Pulmonary artery (tissue), 1 donor: Measurements from ENCODE around the genes OR10AD1, C12orf54 and PRPH.

- PRO-cap = no peak
Measured at GRCh38 chr12:48184281-48184566, 780 bp downstream of the CCDC184 start.

- PRO-cap = no peak
Measured at GRCh38 chr12:48203275-48203587, at the start of gene OR10AD1. Gene OR10AD1 (minus strand): TSS chr12:48203292.

DNA sequence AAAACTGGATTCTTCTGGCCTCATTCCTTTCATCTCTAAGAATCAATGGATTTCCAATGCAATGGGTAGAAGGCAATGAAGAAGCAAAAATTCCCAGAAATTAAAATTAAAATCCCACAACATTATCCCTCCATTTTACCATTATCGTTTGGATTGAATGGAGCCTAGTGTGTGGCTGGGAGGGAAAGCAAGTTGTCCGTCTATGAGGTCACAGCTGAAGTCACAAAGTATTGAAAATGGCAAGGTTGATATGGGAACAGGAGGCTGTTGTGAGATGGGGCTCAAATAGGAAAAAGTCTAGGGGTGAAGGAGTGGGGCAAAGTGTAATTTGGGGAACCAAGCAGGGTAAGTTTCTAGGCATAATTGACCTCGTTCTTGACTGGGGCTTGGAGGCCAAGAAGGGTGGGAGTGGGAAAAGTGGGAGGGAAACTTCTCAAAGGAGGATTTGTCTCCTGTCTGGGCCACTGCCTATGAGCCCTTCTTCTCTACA, at the start of gene C12orf54:
Gene C12orf54 (plus strand): TSS at position 267 of the 490 bp plus-strand sequence.
- PRO-cap = no peak

GRCh38 chr12:48685100-48685452, 3.0 kb upstream of the KANSL2 start:
- PRO-cap = no peak

DNA sequence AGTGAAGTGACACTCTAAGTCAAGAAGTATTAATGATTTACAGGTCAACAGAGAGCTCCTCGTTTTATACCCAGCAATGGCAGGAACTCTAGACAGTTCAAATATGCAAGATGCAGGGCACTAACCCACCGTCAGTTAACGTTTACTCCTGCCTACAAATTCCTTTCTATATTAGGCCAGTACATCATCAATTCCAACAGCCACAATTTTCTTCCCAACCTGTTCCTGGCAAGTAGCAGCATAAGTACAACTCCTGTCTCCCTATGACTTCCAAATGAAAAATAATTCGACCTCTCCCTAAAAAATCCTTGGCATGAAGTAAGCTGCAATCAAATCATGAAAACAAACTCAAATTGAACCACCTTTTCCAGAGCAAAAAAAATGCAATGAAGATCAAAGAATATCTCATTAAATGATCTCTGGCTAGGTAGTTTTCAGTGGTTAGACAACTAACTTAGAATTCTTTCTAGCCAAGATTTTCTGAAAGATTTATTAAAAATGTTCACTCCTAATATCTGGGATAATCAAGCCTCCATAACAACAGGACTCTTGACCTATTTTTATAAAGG, 9.1 kb upstream of the KANSL2 start:
- PRO-cap = no peak

DNA sequence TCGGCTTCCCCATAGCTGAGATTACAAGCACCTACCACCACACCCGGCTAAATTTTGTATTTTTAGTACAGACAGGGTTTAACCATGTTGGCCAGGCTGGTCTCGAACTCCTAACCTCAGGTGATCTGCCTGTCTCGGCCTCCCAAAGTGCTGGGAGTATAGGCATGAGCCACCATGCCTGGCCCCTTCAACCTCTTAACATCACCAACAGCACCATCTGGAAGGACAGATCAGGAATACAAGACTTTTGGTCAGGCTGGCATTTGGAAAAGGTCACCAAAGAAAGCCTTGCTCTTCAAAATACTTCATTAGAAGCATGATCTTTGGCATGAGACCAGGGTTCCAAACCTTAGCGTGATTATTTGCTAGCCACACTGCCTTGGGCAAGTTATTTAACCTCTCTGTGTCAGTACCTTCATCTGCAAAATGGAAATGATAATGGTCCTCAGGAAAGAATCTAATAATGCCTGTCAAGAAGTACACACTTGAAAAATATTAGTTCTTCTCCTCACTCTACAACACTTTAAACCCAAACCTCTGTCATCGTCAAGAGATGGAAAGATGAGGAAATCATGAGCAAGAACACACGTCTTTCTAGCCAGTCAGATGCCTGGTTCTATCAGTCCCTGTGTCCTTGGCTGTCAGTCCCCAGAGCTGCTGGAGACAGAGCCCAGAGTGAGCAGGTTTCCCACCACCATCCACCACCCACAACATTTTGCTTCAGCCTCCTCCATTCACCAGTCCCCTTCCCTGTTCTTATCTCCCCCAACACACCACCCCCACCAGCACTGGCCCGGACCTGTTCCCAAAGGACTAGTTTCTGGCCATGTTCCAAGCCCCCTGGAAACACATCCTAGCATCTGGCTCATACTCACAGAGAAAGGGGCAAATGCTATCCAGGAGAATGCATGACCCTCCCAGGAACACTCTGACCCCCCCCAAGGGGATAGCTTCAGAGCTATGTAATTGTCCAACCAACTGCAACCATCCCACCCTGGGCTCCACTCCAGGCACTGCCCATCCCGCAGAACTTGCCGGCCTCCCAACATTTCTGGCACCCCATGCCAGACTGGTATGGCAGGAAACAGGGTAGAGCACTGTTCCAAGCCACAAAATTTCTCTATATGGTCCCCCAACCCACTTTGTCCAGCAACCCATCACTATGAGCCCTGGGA, 2.0 kb downstream of the ADCY6 start:
- PRO-cap = unidirectional peak, plus-strand start at position 651 of the sequence

DNA sequence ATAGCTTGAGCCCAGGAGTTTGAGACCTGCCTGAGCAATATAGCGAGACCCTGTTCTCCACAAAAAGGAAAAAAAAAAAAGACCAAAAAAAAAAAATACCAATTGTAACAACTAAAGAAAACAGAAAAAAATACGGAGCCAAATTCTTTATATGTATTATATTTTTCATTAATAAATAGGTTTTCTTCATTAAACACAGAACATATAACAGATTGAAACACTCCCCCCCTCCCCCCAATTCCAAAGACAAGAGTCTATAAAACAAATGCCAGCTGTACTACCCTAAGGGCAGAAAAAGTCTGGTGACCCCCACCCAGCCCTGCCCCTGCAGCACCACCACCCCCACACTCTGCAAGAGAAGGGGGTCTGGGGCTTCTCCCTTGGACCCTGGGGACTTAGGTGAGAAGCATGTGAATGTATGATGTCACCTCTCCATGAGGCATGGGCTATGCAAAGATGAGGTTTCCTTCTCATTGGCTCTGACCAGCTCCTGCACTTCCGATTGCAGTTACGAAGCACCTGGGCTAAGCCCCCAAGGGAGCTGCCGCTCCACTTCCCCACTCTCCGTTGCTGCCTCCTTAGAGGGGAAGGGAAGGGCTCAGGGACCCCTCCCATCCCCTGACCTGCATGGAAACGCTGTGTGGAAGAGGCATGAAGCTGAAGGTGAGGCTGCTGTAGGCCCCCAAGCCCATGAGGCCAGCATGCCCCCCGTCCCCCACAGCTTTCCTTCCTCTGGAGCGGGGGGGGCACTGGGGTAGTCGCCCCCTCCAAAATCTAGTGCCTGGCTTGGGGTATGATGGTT, 5.2 kb upstream of the DDX23 start:
- PRO-cap = no peak

DNA sequence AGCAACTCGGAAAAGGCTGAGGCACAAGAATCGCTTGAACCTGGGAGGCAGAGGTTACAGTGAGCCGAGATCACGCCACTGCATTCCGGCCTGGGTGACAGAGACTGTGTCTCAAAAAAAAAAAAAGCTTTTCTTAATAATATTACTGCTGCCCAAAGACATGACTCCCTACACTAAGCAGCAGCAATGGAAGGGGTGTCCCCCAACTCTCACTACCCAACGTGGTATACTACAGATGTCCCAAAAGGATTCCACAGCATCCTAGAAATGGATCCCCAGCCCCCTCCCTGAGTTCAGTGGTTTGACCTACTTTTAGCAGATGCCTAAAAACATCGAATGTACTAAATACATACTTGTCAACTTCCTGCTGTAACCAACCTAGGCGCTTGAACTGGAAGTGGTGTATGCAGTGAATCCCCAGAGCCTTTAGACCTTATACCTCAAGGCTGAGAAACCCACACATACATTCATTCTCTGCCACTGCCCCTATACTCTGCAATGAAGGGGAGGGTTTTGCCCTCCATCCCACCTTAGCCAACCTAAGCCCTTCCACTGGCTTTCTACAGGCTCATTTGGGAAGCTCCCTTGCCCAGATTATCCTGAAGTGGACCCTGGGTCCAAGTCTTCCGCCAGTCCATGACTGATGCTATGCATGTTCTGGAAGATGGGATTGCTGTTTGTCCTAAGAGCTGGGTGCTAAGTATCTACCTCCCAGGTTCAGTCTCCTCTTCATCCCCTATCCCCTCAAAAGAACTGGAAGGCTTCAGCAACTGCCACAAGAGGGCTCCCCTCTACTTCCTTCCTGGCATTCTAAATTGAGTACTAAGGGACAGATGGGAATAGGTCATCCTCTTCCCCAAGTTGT, 8.7 kb upstream of the FKBP11 start:
- PRO-cap = no peak

DNA sequence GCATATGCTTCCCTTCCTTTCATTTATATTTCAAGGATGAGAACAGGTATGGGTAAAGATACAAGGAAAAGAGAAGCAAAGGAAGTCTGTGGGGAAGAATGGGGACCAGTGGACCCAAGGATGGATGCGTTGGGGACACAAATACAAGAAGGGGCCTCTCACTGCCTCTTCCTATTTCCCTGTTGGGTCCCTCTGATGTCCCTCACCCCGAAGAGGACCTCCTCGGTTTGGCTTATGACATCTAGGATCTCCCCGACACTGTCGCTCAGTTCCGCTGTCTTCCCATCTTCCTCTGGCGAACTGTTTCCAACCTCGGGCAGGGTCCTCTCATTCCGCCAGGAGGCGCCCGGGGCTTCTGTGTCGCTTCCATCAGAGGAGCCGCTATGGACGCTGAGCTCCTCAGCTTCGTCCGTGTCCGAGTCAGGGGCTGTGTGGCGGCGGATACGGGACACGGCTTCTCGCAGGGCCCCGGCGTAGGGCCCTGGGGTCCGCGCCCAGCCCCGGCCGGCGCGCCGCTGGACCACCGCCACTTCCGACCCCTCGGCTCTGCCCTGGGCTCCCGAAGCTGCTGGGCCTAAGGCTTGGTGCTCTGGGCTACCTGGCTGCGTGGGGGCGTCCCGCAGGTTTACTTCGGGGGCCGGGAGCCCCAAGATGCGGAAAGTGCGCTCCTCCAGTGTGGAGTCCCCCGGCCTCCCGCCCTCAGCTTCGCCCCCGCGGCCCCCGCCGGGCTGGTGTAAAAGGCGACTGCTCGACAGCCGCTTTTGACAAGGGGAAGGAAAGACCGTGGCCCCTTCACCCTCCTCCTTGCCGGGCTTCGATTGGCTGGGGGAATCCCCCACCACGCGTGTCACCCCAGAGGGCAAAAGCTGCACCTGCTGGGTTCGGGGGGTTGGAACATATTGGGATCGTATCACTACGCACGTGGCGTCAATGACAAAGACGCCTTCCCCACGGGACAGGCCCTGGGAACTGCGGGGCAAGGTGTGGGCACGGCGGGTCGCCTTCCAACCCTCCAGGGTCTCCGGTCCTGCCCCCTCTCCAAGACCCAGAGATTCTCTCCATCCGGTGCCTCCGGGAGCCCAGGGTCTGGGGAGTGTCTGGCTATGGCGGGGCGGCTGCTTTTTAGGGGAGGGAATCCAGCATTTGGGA, 2.2 kb downstream of the DDN start:
- PRO-cap = no peak

DNA sequence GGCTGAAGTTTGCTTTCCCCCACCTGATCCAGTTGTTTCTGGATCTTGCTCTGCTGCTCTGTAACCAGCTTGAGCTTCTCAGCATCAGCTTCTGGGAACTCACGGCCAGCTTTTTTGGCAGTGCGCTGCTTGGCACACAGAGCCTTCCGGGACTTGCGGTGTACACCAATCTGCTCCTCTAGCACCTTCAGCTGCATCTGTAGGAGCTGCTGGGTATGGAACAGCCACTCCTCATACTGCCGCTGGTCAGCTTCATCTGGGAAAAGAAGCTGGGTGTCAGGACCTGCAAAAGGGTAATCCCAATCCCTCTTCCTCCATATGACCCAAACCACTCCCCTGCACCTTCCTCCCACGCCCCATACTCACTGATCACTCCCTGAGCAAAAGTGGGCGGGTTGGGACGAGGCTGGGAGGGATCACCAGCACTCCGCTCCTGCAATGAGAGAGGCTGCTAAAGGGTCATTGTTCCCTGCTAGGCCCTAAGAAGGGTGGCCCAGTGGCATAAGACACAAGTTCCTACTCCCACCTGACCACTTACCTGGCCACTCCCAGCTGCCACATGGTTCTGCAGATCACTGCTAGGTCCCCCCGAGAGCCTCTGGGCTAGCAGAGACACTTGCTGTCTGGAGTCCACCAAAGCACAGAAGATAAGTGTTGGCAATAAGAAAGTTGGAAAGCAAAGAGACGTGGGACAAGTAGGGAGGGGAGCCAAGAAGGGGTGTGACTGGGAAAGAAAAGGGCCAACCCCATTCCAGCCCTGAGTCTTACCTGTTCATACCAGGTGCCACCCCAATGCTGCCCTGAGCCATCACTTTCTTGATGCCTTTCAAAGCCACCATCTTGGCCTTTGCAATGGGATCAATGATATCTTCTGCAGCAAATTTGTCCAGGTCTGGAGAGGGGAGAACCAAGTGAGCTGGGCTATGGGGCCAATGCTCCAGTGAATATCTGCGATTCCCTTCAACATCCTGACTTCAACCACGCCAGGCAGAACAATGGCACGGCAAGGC, 15.8 kb upstream of the PRKAG1 start:
- PRO-cap = no peak

DNA sequence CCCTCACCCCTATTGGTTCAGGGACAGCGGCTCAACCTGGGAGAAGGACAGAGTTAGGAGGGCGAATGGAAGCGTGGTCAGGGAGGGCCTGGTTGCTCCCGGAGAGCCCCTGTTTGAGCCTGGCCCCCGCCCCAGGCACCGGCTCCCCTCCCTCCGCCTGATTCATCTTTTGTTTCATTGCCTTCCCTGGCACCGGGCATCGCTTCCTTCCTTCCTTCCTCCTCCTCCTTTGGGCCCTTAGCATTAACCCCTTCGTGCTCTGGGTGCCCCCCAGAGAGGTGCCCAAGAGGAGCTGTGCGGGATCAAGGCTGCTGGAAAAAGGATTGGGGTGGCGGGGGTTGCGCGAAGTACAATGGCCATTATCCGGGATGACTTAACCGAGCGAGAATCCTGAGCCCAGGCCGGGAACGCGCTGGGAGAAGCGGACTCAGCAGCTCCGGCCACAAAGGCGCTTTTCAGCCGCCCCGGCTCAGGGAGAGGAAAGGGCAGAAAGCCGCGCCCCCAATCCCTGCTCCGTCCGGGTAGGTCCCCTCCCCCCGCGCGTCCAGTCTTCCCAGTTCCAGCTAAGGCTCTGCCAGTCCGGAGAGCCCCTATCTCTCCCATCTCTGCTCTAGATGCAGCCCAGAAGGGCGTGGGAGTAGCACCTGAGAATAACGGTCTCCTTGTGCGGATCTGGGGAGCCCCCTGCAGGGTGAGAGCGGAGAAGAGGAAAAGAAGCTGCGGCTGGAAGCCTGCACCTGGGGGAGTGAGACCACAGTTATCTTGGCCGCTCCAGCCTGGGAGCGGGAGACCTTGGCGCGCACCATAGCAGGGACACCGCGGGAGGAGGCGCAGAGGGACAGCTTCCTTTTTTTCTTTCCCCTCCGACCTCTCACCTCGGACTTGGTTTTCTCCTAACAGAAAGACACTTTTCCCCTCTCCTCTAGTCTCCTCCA, 2.7 kb downstream of the DHH start:
- PRO-cap = no peak

DNA sequence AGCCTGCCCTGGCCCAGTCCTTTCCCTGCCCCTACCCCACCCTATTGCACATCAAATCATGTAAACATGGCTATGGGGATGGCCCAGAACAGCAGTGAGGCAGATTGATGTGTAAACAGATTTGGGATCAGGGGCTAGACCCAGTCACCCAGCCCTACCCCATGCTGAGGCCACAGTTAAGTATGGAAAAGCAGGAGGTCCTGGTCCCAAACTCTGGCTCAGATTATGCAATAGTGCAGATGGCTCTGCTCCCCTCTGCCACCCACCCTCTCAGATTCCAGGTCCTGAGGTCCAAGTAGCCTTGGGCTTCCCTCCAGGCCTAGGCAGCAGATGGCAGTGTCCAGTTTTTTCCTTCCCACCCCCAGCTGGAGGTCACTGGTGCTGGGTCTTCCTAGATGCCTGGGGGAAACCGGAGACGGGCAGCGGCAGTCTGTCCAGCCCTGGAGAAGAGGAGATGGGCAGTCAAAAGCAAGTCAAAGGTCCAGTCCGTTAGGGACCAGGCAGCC, 2.8 kb upstream of the DHH start:
- PRO-cap = no peak

- PRO-cap = no peak
Measured at GRCh38 chr12:49128438-49129226, 2.6 kb downstream of the TUBA1B start.

DNA sequence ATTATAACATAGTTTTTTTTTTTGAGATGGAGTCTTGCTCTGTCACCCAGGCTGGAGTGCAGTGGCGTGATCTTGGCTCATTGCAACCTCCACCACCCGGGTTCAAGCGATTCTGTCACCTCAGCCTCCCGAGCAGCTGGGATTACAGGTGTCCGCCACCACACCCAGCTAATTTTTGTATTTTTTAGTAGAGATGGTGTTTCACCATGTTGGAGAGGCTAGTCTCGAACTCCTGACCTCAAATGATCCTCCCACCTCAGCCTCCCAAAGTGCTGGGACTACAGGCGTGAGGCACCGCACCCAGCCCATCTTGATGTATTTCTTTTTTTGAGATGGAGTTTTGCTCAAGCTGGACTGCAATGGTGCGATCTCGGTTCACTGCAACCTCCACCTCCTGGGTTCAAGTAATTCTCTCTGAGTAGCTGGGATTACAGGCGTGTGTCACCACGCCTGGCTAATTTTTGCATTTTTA, 5.8 kb downstream of the TUBA1A start:
- PRO-cap = no peak

GRCh38 chr12:49183553-49184054, 5.3 kb downstream of the TUBA1A start:
- PRO-cap = no peak

GRCh38 chr12:49233642-49234399, 31.1 kb upstream of the TUBA1C start:
- PRO-cap = no peak

GRCh38 chr12:49255923-49256654, 8.8 kb upstream of the TUBA1C start:
- PRO-cap = no peak

- PRO-cap = no peak
Measured at GRCh38 chr12:49294777-49295434, at the start of gene PRPH. Gene PRPH (plus strand): TSS chr12:49295147.

DNA sequence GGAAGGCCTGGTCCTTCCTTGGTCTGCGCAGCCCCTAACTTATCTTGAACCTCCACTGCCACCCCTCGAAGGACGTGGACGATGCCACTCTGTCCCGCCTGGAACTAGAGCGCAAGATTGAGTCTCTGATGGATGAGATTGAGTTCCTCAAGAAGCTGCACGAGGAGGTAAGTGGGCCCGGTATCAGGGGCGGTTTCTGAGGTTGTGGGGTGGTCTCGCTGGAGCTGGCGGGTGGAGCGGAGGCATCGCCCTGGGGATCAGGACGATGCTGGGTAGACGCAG, 1.4 kb downstream of the PRPH start:
- PRO-cap = no peak

GRCh38 chr12:49339445-49339920, 2.5 kb upstream of the C1QL4 start:
- PRO-cap = no peak